Placental epithelial cell (primary cell): ENCODE measurements around the genes SOX2, B3GNT5 and PARL.

GRCh38 chr3:181711615-181712281 is at the start of gene SOX2:
Gene SOX2 (plus strand): TSS chr3:181711925.
- CAGE, long polyA plus RNA, result no peak

DNA sequence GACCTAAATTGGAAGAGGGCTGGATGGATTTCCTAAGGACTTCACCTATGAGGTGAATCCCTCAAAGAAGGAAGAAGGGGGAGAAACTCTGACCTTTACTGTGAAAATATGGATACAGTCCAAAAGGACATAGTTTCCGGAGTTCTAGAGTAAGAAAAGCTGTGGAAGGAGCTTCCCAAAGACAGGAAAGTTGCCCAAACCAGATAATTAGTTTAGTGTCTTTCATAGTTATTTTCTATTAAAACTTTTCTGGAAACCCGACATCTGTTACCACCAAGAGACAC is 6.8 kb downstream of the SOX2 start:
- CAGE, long polyA plus RNA, result no peak

GRCh38 chr3:182244659-182245039 is 532.9 kb downstream of the SOX2 start:
- CAGE, long polyA plus RNA, result no peak

DNA sequence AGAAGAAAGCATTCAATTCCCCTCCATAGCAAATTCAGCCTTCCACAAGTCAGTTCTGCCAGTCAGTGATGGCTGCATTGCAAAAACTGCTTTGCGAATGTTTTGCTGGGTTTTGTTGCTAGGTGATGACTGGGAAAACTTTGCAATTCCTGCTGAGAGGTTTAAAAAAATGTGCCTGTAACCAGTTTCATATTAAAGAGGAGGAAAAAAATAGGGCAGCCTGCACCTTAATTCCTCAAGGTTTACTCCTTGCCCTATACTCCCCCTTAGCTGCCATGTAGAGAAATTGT is 225.6 kb upstream of the ATP11B start:
- CAGE, long polyA plus RNA, result no peak

GRCh38 chr3:182920085-182921193 is 59.9 kb downstream of the DCUN1D1 start:
- CAGE, long polyA plus RNA, result no peak

DNA sequence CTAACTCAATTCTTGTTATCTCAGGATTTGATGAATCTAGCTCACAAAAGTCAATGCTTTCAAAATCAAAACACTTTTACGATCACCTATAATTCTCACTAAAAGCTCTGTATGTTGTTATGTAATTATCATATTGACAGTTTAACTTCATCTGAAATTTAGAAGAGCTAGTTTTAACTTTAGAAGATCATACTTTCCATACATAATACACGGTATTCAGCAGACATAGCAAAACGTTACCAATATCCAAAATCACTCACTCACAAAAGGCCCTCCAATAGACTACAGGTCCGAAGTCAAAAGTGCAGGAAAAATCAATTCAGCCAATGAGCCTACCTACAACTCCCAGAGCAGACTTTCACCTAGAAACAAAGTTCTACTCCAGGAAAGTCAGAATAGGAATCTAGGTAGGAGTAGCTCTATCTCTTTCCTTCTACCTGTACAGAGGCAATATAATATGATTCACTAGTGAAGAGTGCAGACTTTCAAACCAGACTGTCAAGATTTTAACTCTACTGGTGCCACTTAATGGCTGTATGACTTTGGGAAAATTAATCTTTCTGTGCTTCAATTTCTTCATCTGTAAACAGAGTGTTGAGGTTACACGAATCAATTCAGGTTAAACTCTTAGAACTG is 9.6 kb downstream of the DCUN1D1 start:
- CAGE, long polyA plus RNA, result no peak

- CAGE, long polyA plus RNA, result no peak
Measured at GRCh38 chr3:182979457-182980185, 717 bp downstream of the DCUN1D1 start.

GRCh38 chr3:183252927-183254056 is at the start of gene B3GNT5:
Gene B3GNT5 (plus strand): TSS chr3:183253253.
- CAGE, long polyA plus RNA, result no peak

- CAGE, long polyA plus RNA, result no peak
Measured at GRCh38 chr3:183259586-183260628, 6.9 kb downstream of the B3GNT5 start.

DNA sequence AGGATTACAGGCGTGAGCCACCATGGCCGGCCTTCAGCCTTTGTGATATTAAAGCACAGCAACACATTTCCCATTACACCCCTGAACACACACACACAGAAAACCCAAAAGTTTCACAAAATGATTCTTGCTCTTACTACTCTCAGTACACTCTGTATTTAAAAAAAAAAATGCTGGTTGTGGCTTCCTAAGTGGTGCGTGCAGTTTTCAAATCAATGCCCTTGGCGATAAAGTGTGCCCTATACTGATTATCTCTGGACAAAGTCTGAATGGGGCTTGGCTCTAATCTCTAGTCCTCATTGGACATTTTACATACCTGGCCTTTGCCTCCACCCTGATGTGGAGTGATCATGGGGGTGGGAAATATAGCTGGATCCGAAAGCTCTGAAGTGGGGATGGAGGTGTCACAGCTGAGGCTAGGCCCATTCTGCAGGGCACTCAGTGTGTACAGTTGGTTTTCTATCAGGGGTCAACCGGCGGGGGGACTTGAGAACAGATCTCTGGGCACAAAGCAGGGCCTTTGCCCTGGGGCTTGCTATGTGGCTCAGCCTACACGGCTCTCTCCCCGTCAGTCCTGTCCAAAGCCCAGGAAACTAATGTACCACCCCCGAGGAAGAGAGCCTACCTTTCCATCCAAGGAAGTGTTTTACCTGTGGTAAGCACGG is 14.1 kb downstream of the B3GNT5 start:
- CAGE, long polyA plus RNA, result no peak

- CAGE, long polyA plus RNA, result no peak
Measured at GRCh38 chr3:183309225-183309741, 56.2 kb downstream of the B3GNT5 start.

GRCh38 chr3:183392452-183392902 is 35.9 kb downstream of the MCF2L2 start:
- CAGE, long polyA plus RNA, result no peak

DNA sequence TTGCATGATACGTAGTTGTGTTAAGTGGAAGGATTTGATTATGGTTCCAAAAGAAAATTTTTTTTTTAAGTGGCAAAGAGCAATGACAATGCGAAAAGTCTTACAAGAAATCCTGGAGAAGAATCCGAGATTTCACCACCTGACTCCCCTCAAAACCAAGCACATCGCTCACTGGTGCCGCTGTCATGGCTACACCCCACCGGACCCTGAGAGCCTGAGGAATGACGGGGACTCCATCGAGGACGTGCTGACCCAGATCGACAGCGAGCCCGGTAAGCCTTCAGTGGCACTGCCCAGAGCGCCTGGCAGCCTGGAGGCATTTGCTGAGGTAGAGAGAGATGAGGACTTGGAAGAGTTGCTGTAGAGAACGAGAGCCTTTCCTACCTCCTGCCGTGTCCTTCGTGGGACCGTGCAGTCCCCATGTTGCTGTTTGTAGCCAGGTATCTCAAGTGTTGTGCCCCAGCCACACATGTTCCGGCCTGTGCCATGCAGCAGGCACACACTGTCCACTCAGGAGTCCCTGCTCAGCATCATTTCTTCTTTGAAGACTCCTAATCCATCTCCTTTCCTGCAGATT is 21.4 kb downstream of the MAP6D1 start:
- CAGE, long polyA plus RNA, result no peak

DNA sequence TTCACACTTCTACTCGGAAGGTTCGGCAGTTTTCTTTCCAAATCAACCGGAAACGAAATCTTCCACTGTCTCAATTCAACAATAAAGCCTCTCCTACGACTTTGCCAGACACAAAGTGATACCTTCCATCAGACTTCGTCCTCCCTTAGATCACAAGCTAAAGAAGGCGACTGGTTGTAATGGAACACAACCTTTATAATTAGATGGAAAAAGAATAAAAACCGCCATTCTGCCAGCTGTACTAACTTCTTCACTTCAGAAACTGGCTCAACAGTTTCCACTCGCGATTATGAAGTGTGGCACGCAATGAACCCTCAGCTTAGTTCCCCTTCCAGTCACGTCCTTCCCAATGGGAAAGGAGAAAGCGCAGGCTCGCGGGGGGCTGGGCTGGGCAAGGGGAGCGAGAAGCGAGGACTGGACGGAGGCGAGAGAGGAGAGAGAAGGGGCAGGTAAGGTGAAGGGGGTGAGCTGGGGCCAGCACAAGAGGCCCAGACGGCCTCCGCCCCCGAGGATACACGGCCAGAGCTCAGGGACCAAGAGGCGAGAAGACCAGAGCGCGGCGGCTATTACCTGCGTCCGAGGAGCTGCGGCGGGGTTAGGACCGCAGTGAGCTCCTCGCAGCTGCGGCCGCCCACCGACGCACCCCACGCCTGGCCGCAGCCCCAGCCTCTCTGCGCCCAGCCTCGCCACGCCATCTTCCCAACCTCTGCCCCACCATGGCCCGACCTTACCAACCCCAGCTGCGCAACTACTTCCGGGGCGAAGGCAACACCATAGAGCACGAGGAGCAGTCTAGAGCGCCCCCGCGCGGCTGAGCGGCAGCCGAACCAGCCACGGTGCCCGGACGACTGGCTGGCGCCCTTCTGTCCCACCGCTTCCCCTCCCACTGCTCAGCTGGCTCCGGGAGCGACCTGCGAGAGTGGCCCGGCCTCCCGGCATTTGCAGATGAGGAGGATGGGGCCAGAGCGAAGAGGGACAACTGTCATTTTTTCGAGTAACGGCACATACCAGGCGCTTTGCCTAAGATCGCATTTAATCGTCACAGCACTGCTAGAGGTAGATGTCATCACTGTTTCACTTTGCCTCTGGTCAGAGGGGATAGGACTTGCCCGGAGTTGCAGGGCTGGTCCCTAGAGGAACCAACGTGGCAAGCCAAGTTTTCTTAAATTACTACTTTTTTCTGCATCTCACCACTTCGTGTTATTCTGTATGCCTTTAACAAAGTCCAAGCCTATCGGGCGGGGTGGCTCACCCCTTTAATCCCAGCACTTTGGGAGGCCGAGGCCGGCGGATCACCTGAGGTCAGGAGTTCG is at the start of gene PARL:
Gene PARL (minus strand): TSS at position 729 of the 1,313 bp plus-strand sequence.
- CAGE, long polyA plus RNA, result no peak

DNA sequence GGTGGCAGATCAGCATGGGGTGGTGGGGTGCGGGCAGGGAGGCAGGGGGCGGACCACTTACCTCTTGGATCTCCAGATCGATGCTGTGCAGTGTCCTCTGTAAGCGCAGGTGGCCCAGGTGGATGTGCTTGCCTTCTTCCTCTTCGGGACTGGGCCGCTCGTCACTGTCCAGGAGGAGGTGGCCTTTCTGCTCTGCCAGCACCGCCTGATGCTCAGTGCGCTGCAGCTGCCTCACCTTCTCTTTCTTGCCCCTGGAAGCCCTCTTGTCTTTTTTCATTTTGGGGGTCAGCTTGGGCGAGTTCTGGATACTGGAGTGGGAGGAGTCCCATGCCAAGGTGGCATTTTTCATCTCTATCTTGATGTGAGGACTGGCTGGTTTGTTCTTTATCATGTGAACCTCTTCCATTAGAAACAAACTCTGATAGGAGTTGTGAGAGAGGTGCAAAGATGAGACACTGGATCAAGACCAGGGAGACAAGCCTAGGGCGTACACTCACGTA is 46.1 kb downstream of the ABCC5 start:
- CAGE, long polyA plus RNA, result no peak

- CAGE, long polyA plus RNA, result no peak
Measured at GRCh38 chr3:184144687-184145760, 9.9 kb downstream of the EIF2B5 start.

GRCh38 chr3:184166032-184166328 is 8.7 kb upstream of the AP2M1 start:
- CAGE, long polyA plus RNA, result no peak

GRCh38 chr3:184186262-184187099 is 482 bp downstream of the ABCF3 start:
- CAGE, long polyA plus RNA, result no peak

DNA sequence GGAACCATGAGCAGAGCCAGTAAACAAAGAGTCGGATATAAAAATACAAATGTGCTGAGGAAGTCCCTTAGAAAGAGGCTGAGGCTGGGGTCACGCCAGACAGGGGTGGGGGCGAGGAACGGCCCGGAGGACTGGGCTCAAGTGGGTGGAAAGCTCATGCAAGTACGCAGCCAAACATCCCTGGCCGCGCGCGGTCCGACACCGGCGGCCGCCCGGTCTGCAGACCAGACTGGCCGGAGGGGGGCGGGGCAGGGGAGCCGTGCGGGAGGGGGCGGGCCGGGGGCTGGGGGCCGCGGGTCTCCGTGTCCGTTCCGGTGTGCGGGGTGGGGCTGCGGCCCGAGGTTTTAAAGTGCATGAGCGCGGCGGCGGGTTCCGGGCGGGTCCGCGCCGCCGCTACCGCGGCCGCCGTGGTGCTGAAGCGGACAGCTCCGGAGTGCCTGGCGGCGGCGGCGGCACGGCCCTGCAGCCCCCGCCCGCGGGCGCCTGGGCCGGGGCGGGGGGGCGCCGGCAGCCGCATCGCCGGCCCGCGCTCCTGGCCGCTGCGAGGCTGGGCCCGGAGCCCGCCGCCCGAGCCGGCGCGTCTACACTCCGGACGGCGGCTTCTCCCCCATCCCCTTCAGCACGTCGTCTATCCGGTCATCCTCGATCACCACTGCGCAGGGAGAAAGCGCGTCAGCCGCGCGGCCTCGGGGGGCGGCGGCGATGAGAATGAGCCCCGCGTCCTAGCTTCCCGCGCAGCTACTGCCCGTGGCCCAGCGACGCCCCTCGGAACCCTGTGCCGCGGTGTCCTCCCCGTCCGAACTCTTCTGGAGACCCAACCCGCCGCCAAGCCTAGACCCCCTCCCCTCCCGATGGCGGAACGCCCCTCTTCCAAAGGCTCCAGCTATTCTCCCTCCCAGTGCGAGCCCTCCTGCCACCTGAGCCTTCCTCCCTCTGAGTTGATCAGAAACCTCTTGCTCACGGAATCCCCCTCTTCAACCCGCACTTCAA is 1.5 kb downstream of the CAMK2N2 start:
- CAGE, long polyA plus RNA, result no peak

DNA sequence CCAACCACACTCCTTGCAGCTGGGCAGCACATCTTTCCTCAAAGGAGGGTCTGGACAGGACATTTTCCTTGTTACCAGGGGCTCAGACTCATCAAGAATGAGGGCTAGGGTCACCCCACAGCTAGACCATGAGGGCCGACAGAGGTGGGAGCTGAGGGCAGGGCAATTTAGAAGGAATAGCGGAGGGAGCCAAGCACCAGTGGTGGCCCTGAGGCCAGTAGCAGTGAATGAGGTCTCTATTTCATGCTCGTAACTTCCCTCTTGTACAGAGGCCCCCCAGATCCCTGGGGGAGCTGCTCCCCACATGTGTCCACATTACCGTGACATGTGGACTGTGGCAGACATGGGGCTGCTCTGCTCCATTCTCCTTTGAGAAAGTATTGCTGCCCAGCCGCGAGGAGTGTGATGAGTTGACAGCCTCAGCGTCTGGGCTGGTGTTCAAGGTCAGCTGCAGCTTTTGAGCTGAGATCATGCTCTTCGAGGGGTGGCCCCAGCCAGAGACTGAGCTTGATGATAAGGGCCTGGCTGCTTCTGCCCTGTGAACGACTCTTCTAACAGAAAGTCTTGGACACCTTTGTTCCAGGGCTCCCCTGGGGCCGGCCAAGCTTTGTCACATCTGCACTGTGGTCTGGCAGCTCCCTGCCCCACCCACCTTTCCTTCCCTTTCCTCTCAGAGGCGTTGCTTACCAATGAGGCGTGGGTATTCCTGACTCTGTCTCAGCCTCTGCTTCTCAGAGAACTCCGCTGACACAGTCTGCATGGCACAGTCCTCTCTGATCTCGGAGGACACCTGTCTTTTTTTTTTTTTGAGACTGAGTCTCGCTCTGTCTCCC is 86.5 kb downstream of the CHRD start:
- CAGE, long polyA plus RNA, result no peak